Skeletal muscle cell (primary cell): ENCODE measurements around a stretch of chr1.

GRCh38 chr1:8660117-8660847 is 157.2 kb downstream of the RERE start:
- RRBS: no CpG with 5 or more reads among the region's 7 CpGs

DNA sequence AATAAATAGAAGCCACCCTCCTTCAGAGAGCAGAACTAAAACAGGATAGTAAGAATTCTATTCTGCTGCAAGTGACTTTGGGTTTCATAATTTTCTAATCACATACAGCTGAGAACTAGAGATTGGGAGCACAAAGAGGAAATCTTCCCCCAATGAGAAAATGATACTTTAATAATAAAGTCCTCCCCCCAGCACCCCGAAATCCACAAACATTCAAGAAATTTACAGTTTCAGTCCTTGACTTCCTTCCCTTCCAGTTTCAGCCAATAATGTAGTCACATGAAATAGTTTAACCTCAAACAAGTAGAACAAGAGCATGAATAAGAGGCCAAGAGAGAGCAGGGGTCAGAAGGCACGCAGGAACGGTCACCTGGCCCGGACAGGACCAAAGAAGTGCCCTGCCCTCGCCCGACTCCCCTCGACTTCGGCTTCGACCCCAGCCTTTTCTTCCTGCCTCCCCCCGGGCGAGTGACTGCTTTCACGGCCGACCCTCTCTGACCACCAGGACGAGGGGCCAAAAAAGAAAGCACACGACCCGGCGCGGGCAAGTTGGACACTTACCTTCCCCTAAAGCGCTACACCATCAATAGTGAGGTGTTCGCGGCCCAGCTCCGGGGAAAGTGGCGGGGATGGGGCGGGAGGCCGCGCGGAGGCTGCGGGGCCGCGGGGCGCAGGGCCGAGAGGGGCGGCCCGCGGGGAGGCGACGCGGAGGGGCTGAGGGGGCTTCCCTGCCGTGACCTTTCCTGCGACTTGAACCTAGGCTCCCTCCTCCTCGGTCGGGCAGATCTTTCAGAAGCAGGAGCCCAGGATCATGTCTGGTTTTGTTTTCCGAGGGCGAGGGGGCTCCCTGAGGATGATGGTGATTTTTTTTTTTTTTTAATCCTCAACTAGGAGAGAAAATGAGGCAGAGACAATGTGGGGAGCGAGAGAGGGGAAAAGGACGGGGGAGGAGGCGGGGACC is 561 bp downstream of the RERE start:
- RRBS: under 1% methylated on average over 16 of the region's 47 CpGs

- RRBS: no CpG with 5 or more reads among the region's 11 CpGs
These were observed 39.4 kb downstream of the SLC2A7 start for GRCh38 chr1:8986728-8987223.

DNA sequence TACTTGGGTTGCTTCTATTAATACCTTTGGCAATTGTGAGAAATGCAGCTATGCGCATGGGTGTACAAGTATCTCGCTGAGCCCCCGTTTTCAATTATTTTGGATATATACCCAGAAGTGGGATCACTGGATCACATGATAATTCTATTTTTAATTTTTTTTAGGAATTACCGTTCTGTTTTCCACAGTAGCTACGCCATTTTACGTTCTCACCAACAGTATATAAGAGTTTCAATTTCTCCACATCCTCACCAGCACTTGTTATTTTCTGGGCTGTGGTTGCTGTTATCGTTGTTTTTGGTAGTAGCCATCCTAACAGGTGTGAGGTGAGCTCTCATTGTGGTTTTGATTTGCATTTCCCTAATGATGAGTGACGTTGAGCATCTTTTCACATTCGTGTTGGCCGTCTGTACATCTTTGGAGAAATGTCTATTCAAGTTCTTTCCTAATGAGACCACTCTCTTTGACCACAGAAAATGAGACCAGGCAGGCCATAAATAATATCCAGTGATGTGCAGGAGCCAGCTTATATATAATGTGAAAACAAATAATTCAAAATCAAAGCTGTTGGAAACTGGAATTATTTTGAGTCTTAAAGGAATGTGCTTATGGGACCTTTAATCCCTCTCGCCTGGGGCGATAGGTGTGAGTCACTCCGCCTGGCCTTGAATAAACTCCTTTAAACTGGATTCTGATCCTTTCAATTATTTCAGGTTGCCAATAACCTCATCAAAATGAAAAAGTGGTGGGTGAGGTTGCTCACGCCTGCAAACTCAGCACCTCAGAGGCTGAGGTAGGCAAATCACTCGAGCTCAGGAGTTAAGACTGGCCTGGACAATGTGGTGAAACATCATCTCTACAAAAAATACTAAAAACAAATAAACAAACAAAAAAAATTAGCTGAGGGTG is 11.0 kb upstream of the SLC2A5 start:
- RRBS: no CpG with 5 or more reads among the region's 15 CpGs

DNA sequence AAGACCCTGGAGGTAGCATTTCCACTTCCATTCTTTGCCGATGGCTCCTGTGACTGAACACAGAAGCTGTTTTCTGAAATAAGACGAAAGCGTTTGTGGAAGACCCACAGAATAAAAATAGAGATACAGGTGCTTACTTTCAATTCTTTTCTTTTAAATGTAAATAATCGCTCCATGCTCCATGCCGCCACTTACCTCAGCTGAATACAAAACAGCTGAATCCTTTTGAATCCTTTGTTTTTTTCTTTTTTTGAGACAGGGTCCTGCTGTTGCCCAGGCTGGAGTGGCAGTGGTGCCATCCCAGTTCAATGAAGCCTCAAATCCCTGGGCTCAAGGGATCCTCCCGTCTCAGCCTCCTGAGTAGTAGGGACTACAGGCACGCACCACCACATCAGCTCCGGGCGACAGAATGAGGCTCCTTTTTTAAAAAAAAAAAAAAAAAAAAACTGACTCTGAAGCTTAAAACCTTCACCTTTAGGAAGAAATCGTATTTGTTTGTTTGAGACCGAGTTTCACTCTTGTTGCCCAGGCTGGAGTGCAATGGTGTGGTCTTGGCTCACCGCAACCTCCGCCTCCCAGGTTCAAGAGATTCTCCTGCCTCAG is 26.1 kb downstream of the GPR157 start:
- RRBS: no CpG with 5 or more reads among the region's 13 CpGs

DNA sequence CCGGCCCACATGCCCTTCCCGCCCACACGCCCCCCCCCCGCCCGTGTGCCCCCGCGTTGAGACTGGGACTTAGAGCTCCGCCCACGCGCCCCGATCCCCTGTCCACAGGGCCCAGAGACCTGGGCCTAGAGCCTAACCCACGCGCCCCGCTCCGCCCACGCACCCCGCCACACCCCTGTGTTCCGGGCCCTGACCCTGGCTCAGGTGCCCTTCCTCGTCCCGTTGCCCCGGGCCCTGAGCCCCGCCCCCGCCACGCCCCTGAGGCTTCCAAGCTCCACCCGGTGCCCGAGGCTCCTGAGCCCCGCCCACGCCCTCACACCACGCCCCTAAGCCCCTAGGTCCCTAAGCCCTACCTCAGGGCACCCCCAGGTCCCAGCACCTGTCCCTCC is 454 bp upstream of the GPR157 start:
- RRBS: 1% methylated on average over 8 of the region's 29 CpGs

DNA sequence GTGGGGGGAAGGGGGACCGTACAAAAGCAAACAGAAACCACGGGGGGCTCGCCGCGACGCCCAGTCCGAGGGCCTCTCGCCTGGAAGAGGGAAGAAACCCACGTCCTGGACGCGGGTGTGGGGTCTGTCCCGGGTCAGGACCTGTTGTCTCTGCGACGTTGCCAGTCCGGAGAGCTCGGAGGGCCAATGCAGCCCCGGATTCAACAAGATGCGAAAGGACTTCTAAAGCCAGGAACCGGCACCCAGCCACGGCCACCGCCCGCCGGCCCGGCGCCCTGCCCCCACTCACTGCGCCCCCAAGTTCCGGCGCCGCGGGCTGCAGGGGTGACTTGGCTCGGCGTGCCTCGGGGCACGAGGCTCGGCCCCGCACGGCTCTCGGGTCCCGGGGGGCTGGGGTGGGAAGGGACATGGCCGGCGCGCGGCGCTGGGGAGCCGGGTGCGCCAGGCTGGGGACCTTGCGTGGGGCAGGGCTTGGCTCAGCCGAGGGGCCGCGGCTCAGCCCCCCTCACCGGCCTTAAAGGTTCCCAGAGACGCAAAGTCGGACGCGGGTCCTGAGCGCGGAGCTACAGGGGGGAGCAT is 51.8 kb upstream of the H6PD start:
- RRBS: under 1% methylated on average over 24 of the region's 57 CpGs

GRCh38 chr1:9233861-9234149 is 769 bp upstream of the H6PD start:
- RRBS: no CpG with 5 or more reads among the region's 4 CpGs

GRCh38 chr1:9240473-9240733 is 5.8 kb downstream of the H6PD start:
- RRBS: no CpG with 5 or more reads among the region's 4 CpGs

DNA sequence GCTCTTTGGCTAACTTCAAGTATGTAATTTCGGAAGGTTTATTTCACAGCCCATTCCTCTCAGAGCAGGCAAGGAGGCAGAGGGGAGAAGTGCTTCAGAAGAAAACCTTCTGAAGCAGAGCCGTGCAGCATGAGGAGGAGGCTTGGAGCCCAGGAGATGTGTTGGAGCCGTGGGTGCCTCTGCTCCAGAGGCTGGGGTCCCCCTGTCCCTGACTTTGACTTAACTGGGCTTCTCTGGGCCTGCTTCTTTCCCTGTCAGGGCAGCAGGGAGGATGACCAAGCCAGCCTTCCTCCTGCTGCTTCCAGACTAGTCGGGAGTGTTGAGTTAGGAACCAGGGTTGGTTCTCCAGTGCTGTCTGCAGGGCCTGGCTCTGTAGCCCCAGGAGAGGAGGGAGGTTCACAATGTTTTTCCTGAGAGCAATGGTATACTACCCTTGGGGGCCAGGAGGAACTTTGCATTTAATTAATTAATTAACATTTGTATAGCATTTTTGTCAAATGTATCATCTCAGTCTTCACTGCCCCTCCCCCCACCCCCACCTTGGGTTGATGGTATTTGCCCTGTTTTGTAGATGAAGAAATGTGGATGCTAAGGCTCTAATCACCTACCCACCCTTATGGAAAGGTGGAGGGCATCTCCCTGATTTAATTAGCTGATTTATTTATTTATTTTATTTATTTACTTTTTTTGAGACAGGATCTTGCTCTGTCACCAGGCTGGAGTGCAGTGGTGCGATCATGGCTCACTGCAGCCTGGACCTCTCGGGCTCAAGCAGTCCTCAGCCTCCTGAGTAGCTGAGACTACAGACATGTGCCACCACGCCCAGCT is 6.4 kb downstream of the H6PD start:
- RRBS: no CpG with 5 or more reads among the region's 7 CpGs

DNA sequence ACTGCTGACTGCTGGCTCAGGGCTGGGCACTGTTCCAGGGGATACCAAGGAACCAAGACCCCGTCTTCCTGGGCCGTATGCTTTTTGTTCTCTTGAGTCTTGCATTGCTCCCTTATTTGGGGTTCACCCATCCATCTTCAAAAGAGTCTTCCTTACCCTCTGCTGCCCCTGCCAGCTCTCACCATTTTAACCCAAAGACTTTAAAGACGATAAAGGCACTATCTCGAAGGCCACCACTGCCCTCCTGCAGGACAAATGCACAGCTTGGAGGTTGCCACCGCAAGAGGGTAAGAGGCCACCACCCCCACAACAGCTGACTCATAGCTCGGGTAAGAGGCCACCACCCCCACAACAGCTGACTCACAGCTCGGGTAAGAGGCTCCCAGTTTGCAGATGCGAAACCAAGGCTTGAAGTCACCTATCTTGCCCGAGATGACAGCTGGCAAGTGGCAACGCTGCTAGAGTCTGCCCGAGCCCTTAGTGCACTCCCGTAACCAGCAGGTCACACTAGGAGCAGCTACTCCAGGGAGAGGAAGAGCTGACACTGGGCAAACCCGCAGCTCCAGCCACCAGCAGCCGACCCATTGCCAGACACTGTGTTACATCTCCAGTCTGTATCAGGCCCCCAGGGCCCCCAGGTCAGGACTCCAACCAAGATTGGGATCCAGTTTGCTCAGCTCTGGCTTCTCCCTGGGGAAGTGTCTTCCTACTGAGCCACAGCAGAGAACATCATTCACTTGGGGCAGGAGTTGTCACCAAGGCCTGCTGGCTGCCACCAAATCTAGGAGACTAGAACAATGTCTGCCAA is 17.1 kb upstream of the SPSB1 start:
- RRBS: no CpG with 5 or more reads among the region's 14 CpGs

GRCh38 chr1:9310854-9311672 is 18.4 kb downstream of the SPSB1 start:
- RRBS: no CpG with 5 or more reads among the region's 19 CpGs

DNA sequence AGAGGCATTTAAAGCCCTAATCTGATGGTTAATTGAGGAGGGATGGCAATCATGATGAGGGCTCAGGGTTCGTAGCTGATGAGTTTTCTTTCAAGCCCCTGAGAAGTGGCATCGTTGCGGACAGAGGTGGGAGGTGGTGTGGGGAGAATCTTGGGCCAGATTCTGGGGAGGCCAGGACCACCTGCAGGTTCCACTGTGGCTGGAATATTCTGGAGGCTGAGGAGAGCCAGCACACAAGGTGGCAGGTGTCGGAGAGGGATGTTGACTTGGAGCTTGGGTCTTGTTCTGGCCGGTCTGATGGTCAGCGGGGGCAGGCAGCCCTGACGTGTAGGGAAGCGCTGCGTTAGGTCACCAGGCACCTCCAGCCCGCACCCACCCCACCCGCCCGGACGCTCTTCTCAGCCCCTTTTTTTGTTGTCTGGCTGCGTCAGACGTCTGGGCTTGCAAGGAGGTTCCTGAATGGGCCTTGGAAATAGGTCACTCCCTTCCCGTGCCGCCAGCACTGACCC is 29.9 kb downstream of the SPSB1 start:
- RRBS: no CpG with 5 or more reads among the region's 17 CpGs

DNA sequence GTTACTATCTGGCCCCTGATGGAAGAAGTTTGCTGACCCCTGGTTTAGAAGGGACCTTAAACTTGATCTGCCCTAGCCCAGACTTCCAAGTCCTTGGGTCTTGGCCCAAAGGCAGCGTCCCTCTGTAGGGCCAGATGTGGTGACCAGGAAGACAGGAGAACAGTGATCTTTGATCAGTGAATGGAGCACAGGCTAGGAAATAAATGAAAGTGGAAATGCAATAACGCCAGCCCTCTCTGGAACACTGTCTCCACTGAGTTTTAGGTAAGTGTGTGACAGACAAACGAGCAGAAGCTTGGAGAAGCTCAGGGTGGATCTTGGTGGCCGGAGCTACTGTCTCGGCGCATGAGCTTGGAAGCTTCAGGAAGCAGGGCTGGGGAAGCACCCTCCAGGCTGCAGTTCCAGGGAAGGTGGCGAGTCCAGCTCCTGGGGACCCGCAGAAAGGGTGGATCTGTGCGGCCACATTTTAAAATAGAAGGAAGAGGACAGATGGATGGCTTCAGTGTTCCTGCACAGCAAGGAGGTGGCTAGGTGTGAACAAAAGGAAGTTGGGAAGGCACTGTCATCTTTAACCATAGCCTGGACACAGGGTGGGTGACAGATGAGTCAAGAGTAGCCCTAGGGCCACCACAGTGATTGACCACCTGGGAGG is 58.6 kb downstream of the SPSB1 start:
- RRBS: no CpG with 5 or more reads among the region's 9 CpGs

- RRBS: no CpG with 5 or more reads among the region's 8 CpGs
These were observed 70.4 kb downstream of the SPSB1 start for GRCh38 chr1:9363105-9363521.

GRCh38 chr1:9400625-9401056 is 107.9 kb downstream of the SPSB1 start:
- RRBS: no CpG with 5 or more reads among the region's 10 CpGs

GRCh38 chr1:9435814-9436579 is 103.3 kb upstream of the SLC25A33 start:
- RRBS: no CpG with 5 or more reads among the region's 5 CpGs

- RRBS: no CpG with 5 or more reads among the region's 9 CpGs
These were observed 241 bp upstream of the SLC25A33 start for GRCh38 chr1:9539135-9539313.

DNA sequence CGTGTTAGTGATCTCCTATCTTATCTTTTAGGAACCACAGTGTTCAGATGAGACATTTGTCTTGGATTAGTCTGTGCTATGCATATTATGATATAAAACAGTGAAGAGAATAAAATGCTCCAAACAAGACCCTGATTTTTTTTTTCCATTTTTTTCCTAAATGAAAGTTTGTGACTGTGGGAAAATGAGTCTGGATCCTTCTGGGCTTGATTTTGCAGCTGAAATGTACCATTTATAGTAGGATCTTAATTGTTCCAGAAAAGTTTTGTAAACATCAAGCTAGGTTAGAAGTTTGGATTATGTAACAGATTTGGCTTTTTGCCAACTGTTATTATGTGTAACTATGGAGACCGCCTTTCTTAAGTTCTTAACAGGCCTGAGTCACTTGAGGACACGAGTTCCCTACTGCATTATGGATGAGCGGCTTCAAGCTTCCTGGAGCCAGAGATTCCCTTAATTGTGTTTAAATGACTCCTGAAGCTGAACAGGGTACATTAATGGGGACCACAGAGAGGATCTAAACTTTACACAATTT is 22.1 kb downstream of the SLC25A33 start:
- RRBS: no CpG with 5 or more reads among the region's 4 CpGs

GRCh38 chr1:9689739-9690520 is 38.4 kb downstream of the PIK3CD start:
- RRBS: 2% methylated on average over 13 of the region's 49 CpGs